Cardiac fibroblast (primary cell): ENCODE measurements around the genes RASSF6, MTHFD2L and PPEF2.

GRCh38 chr4:73619949-73621211 is at the start of gene RASSF6:
Gene RASSF6, minus strand, starts transcription at chr4:73620436.
- RRBS, result no CpG with 5 or more reads among the region's 31 CpGs

DNA sequence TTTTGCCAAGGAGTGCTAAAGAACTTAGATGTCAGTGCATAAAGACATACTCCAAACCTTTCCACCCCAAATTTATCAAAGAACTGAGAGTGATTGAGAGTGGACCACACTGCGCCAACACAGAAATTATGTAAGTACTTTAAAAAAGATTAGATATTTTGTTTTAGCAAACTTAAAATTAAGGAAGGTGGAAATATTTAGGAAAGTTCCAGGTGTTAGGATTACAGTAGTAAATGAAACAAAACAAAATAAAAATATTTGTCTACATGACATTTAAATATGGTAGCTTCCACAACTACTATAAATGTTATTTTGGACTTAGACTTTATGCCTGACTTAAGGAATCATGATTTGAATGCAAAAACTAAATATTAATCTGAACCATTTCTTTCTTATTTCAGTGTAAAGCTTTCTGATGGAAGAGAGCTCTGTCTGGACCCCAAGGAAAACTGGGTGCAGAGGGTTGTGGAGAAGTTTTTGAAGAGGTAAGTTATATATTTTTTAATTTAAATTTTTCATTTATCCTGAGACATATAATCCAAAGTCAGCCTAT is 1.3 kb downstream of the CXCL8 start:
- RRBS, result no CpG with 5 or more reads among the region's 1 CpG

DNA sequence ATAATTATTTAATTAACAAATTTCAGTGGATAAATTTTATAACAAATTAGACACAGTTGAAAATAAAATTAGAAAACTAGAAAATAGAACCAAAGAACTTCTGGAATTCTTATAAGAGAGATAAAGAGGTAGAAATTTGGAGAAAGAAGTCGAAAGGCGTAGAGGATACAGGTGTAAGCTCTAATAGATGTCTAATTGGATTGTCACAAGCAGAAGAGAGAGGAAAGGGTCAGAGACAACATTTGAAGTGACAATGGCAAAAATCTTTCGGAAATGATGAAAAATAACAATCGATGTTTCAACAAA is 3.7 kb downstream of the CXCL8 start:
- RRBS, result no CpG with 5 or more reads among the region's 4 CpGs

- RRBS, result no CpG with 5 or more reads among the region's 7 CpGs
These were observed 1.1 kb downstream of the CXCL1 start for GRCh38 chr4:73870109-73870851.

- RRBS, result no CpG with 5 or more reads among the region's 1 CpG
These were observed 3.4 kb downstream of the CXCL2 start for GRCh38 chr4:74095448-74096074.

- RRBS, result no CpG with 5 or more reads among the region's 6 CpGs
These were observed 6.6 kb upstream of the CXCL2 start for GRCh38 chr4:74105431-74106172.

DNA sequence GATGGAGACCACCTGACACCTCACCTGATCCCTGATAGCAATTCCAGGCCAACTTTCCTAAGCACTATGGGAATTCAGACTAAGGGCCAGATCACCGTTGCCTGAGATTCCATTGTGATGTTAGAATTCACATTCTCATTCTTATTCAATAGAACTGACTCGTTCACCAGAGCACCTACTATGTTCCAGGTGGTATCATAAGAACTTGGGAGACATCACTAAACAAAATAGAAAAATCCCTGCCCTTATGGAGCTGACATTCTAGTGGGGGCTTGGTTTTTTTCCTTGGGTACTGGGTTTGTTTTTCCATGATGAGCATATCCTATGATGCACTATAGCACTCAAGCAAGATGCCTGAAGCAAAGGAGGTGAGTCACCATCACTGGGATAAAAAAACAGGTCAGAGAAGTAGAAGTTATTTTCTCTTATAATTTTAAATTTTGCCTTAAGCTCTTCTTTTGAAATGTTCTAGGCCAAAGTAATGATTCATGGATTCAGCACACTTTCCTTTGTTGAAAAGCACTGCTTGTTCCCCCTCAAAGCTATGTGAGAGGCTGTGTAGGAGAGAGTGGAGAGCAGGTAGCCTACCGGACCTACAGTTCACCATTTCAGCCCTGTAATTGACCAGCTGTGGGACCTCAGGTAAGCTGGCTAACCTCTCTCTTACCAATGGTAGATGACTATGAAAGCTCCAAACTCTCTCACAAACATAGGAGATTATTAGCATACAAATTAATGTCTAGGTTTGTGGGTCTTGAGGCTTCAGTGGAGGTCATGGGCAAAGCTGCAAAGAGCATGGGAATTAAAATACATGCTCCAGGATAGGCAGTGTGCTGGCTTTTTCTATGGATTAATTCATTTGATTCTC is 15.3 kb upstream of the CXCL2 start:
- RRBS, result no CpG with 5 or more reads among the region's 3 CpGs

- RRBS, result 1% methylated on average over 31 of the region's 86 CpGs
These were observed at the start of gene MTHFD2L for GRCh38 chr4:74157529-74158763. Gene MTHFD2L, plus strand, starts transcription at chr4:74158118.

- RRBS, result no CpG with 5 or more reads among the region's 4 CpGs
These were observed 60.6 kb downstream of the AREG start for GRCh38 chr4:74505624-74505936.

GRCh38 chr4:74654071-74654807 is 140.1 kb downstream of the BTC start:
- RRBS, result no CpG with 5 or more reads among the region's 9 CpGs

GRCh38 chr4:74934055-74934977 is 1.4 kb downstream of the PARM1 start:
- RRBS, result no CpG with 5 or more reads among the region's 47 CpGs

DNA sequence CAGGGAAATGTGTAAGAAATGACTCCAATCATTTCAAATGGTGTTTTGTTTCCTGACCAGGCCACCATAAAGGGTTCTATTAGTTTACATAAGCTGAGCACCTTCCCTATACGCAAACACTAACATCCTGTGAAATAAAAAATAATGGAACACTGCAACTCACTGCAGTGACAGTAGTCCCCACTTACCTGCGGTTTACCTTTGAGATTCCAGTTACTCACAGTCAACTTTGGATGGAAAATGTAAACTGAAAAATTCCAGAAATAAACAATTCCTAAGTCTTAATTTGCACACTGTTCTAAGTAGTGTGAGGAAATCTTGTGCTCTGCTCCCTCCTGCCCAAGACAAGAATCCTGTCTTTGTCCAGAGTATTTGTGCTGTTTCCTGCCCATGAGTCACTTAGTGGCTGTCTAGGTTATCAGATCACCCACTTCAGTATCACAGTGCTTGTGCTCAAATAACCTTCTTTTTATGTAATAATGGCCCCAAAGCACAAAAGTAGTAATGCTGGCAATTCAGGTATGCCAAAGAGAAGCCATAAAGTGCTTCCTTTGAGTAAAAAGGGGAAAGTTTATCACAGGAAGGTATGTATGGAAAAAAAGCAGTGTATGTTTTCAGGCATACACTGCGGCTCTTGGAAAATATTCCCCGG is 265.2 kb downstream of the RCHY1 start:
- RRBS, result no CpG with 5 or more reads among the region's 4 CpGs

- RRBS, result no CpG with 5 or more reads among the region's 8 CpGs
These were observed 13.7 kb upstream of the CDKL2 start for GRCh38 chr4:75643707-75644735.

DNA sequence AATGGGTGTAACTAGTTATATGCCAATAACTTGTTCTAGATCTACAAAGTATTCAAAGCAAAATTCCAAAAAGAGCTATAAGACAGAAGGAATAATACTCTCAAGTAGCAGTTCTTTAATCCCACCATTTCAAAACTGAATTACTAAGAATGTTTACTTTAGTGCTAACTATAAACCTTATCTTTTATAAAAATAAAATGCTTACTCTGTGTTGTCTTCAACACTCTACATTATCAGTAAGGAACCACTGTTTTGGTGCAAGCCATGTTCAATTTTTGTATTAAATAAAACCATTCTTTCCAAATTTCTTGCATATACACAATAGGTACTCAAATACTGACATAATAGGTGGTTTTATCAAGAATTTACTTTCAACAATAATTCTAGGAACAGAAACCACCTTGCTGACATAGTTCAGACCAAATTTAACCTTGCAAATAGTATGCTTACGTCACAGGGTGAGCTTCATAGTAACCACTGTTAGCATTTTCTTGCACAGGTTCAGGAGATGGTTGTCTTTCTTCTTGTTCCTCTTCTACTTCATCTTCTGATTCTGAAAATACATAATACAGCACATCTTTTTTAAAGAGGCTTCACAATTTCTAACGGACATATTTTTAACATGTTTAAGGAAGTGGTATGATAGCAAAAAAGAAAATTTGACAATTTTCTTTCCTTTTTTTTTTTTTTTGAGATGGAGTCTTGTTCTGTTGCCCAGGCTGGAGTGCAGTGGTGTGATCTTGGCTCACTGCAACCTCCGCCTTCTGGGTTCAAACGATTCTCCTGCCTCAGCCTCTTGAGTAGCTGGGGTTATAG is 17.7 kb downstream of the G3BP2 start:
- RRBS, result no CpG with 5 or more reads among the region's 4 CpGs

DNA sequence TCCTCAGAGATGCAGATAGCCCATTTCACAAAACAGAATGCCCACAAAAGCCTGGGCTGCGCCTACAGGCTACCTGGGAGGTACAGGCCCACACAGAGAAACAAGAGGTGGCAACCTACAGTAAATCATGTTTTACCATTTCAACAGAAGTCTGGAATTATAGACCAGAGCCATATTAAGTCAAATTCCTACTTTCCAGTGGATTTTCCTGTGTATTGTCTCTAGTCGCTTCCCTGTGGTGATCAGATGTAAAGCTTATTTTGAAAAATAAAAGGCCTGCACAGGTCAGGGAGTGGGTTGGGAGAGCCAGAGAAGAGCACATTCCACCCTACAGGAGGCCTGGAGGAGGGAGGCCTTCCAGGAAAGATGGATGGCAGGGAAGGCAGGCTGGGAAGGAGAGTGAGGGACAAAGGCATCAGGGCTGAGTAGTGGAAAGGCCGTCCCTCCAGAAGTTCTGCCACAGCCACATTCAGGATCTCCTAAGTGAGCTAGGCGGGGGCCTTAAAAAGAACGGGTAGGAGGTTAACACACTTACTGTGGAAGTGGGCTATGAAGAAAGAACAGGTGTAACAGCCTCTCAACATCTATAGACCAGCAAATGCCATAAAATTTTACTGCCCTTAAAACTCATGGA is 19.0 kb upstream of the USO1 start:
- RRBS, result no CpG with 5 or more reads among the region's 5 CpGs

DNA sequence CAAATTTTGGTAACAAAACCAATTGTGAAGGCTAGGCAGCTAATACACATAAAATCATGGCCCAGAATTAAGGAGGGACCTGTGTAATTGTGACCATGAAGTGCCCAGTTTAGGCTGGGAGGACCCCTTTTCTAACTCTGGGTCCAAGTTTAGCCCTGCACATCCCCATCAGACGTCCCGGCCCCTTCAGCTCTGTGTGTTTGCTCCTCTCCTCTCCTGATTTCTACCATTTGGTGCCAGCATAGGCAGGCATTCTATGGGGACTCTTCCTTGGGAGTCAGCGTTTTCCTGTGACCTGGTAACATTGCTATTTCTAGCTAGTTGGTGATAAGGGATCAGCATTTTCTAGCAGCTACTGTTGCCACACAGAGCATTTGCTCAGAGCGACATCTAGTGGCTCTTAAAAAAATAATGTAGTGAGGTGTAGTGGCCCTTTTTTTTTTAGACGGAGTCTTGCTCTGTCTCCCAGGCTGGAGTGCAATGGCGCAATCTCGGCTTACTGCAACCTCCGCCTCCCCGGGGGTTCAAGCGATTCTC is 54.1 kb downstream of the PPEF2 start:
- RRBS, result no CpG with 5 or more reads among the region's 10 CpGs

GRCh38 chr4:75902309-75902867 is at the start of gene PPEF2:
Gene PPEF2, minus strand, starts transcription at chr4:75902452.
- RRBS, result no CpG with 5 or more reads among the region's 5 CpGs

DNA sequence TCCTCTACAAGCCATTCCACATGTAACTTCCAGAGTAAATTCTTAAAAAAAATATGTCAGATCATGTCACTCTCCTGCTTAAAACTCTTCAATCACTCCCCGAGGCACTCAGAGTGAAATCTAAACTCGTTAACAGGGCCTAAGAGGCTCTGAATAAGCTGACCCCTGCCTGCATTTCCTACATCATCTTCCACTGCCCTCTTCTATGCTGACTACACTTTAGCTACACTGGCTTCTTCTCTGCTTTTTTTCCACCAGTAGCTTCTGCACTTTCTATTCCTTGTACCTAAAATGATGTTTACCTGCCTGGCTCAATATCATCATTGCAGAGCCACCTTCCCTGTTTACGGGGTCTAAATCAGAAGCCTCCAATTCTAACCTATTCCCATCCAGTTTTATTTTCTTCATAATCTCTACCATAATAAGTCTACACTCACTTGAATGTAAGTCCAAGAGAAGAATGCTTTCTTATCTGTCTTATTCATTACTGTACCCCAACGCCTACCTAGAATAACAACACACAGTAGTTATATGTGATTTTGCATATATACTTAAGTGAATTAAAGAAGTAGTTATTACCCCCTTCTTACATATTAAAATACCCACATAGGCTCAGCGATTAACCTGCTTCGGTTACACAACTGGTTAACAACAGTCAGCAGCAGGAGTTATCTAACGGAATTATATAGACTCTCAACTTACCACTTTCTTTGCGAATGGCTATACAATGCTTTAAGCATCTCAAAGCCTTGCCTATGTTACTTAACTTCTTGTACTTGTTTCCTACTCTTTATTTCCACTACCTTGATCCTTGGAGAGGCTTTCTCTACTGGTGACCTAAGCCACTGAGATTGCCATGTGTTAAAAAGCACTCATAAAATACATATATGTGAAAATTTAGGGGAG is 1.5 kb downstream of the SDAD1 start:
- RRBS, result no CpG with 5 or more reads among the region's 8 CpGs

- RRBS, result no CpG with 5 or more reads among the region's 19 CpGs
These were observed 764 bp downstream of the SDAD1 start for GRCh38 chr4:75989878-75990484.

DNA sequence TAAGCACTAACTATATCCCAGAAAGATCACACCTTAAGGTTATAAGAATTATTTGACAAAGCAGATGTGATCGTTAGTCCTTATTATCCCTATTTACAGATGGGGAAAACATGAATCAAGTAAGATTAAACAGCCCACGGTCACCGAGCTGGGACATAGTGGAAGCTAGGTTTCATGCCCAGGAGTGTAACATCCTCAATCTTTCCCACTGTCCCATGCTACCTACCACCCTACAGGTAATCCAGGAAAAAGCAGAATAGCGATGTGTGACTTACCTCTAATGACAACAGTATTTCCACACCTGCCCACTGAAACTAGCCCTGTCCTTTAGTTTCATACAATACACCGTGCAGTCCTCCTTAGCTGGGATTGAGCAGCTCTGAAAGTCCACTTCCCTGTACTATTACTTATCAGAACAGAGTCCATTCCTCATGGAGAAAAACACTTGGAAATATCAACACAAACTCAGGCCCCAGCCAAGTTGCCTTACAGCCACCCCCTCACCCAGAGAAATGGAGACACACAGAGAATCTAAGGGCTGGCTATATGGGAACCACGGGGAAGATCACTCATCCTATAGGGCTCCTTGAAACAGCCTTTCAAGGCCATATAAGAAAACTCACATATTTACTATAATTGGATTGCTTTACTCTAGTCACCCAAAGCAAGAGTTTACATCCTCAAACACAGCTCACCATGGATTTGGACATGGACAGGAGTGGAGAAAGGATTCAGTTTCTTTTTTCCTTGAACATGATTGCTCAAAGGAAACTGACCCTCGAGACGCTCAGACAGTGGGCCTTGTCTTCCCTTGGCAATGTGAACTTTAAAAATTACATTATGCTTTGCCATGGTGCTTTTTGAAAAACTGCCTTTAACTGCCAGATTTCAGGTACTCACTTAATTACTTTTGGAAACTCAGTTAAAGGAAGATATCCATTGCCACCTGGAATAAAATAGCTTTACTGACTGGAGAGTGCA is 1.8 kb downstream of the SCARB2 start:
- RRBS, result no CpG with 5 or more reads among the region's 8 CpGs